Pericardium (tissue), 1 donor: ENCODE measurements around a stretch of chr16.

- RRBS: no CpG with 5 or more reads among the region's 4 CpGs
These were observed 2.8 kb downstream of the XYLT1 start for GRCh38 chr16:17467947-17468417.

GRCh38 chr16:18570608-18570944, 8.7 kb upstream of the NOMO2 start:
- RRBS: no CpG with 5 or more reads among the region's 13 CpGs

- RRBS: no CpG with 5 or more reads among the region's 2 CpGs
These were observed 18.5 kb upstream of the NOMO2 start for GRCh38 chr16:18580505-18580704.

DNA sequence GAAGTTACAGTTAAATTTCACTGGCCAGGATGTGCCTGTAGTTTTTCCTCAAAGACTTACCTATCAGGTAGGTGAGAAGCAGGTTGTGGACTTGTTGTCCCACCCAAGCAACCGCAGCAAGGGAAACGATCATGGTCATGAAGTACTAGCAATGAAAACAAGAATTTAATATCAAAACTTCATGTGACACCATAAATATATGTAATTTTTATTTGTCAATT, 4.3 kb upstream of the RPS15A start:
- RRBS: no CpG with 5 or more reads among the region's 2 CpGs

GRCh38 chr16:18989175-18989779, 5.5 kb downstream of the TMC7 start:
- RRBS: no CpG with 5 or more reads among the region's 11 CpGs

DNA sequence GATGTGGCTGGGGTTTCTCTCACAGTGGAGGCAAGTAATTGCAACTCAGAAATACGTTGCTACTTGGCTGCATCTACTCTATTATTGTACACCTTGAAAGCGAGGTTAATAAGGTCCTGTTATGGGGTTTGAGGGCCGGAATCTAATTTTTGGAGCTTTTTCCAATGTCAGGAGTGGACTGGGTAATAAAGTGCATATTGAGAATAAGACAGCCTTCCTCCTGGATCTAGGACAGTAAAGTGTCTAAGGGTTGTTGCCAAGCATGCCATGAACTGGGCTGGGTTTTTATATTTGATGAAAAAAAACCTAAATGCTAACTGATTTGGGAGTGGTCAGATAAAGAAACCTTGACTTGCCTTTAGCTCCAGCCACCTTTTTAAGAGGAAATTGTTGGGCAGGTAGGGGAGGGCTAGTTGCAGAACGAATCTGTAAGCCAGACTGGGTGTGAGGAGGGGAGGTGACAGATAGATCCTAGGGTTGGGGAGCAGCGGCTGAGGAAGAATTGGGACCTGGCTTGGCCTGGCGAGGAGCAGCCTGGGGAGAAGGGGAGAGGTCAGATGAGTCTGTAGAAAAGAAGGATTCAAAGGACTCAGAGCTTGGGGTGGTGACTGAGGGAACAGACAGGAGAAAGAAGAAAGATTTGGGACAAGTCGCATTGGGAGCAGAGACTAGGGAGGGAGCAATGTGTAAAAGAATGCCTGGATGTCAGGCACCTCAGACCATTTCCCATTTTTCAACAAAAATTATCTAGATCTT, 12.1 kb downstream of the TMC7 start:
- RRBS: no CpG with 5 or more reads among the region's 7 CpGs

DNA sequence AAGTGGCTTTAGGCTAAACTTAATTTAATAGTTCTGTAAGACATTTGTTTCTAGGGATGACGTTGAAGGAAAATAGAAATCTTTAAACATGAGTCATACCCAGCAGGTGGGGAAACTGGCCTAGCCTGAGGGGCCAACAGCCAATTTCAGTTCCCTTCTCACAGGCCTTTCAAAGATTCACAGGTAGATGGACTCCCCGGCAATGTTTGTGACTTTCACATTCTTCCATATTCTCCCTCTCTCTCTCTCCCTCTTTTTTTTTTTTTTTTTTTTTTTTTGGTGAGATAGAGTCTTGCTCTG, 18.0 kb upstream of the ITPRIPL2 start:
- RRBS: no CpG with 5 or more reads among the region's 2 CpGs

GRCh38 chr16:19415352-19416070, 2.2 kb upstream of the TMC5 start:
- RRBS: no CpG with 5 or more reads among the region's 7 CpGs

DNA sequence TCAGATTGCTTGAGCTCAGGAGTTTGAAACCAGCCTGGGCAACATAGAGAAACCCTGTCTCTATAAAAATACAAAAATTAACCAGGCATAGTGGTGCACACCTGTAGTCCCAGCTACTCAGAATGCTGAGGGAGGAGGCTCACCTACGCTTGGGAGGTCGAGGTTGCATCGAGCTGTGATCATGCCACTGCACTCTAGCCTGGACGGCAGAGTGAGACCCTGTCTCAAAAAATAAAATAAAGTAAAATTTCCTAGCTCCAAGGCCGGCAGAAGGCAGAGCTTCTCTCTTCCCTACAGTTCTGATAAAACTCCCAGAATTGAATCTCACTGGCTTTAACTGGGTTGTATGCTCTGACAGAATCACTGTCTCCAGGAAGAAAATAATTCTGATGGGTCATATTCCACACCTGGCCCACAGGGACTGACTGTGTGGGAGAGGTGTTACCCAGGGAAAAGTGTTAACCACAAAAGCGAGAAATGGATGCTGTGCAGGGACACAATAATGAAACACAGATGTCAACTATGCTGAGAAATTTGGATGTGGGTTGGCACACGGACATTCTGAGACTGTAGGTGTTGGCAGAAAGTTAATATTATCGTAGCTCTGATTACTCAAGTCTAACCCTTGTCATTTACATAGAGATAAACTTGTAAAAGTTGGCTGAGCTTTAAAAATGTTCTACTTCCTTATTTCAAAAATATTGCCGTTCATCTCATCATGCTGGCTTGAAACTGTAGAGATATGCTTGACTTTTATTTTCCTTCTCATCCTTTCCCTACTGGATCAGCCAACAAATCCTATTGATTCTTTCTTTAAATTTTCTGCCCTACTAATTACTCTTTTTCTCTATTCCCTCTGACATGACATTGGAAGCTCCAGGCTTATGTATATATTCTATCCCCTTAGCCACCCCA, 19.5 kb downstream of the TMC5 start:
- RRBS: no CpG with 5 or more reads among the region's 9 CpGs

DNA sequence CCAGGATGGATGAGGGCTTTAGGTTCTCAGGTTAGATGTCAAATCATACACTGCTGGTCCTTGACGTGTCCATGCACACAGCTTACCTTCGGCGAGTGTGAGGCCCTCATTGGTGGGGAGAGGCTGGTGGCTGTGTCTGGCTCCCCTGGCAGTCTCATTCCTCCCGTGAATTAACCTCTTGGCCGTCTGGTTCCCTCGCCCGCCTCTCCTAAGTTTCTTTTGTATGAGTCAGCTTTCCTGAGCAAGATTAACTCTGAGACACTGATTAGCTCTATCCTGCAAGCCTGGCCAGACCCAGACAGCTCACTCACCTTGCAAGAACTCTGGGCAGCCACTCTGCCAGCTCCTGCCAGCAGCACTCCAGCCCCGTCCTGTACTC, 39.8 kb downstream of the VPS35L start:
- RRBS: no CpG with 5 or more reads among the region's 8 CpGs

DNA sequence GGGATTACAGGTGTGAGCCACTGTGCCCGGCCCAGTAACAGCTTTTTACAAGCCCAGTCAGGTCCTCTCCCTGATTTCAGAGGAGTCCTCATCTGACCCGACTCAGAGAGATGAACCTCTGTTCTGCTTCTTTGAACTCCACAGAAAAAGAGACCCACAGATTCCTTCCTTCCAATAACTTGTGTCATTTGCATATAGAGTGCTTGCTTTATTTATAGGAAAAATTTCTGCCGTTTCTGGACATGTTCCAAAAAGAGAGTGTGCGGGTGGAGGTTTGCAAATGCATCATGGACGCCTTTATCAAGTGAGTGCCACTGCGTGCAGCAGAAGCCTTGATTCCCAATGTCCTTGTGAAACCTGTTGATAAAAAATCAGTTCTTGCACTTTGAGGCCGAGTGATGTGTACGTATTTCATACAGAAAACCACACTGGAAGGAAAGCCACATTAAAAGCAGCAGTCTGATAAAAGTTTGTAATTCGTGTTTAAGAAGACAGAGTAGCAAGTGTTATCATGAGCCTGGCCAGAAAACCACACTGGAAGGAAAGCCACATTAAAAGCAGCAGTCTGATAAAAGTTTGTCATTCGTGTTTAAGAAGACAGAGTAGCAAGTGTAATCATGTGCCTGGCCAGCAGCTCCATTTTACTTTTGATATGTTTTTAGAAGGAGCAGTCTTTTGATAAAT, 78.1 kb downstream of the KNOP1 start:
- RRBS: no CpG with 5 or more reads among the region's 10 CpGs

DNA sequence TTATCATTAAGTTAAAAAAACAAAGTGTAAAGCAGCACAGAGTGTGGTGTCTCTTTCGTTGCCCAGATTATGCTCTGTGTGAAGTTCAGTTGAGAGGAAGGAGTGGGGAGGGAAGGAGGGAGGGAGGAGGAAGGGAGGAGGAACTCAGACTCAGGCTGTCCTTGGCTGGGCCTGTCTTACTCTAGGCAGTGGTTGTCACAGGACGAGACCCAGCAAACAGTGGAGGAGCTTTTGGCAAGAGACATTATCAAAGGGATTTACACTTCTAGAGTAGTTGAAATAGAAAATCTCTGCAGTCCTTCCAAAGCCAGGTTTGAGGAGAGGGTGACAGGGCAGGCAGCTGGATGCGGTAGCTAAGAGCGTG, 27.8 kb downstream of the KNOP1 start:
- RRBS: no CpG with 5 or more reads among the region's 4 CpGs

- RRBS: no CpG with 5 or more reads among the region's 13 CpGs
These were observed 36.1 kb downstream of the IQCK start for GRCh38 chr16:19753701-19755008.

DNA sequence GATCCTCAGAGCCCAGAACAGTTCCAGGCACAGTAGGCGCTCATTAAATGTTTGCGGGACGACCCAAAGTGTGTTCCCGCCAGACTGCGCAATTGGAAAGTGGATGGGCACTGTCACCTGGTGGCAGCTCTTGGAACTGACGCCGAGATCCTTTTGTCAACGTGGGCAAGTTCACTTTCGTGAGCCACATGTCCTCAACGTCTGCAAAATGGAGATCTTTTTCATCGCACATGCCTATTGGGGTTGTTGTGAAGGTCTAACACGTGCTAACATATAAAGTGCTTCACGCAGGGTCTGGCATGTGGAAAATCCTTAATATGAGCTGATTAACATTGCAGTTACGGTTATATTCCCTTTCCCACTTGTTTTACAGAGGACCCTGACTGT, 1.7 kb upstream of the GPRC5B start:
- RRBS: no CpG with 5 or more reads among the region's 14 CpGs

DNA sequence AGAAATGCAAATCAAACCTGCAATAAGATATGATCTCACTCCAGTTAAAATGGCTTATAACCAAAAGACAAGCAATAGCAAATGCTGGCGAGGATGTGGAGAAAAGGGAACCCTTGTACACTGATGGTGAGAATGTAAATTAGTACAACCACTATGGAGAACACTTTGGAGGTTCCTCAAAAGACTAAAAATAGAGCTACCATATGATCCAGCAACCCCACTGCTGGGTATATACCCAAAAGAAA, 43.1 kb downstream of the GP2 start:
- RRBS: no CpG with 5 or more reads among the region's 1 CpG

GRCh38 chr16:20439781-20440230, 11.5 kb upstream of the ACSM2A start:
- RRBS: no CpG with 5 or more reads among the region's 3 CpGs

- RRBS: no CpG with 5 or more reads among the region's 4 CpGs
These were observed 11.5 kb upstream of the ACSM2B start for GRCh38 chr16:20587523-20588292.

- RRBS: no CpG with 5 or more reads among the region's 15 CpGs
These were observed 22.4 kb downstream of the ACSM1 start for GRCh38 chr16:20674929-20675602.

- RRBS: no CpG with 5 or more reads among the region's 7 CpGs
These were observed 1.2 kb downstream of the THUMPD1 start for GRCh38 chr16:20740305-20740856.